Fibroblast of the aortic adventitia (primary cell): ENCODE results near the genes KCNK7 and KAT5.

DNA sequence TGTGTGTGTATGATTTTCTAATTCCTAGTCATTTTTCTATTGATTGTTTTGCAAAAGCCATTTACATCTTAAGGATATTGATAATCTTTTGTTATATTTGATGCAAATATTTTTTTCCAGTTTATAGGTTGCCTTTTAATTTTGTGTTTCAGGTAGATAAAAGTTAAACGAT, 43.0 kb downstream of the FRMD8 start:
- CAGE, long polyA plus RNA, result no peak

GRCh38 chr11:65431195-65432041, 45.0 kb downstream of the FRMD8 start:
- CAGE, long polyA plus RNA, result no peak

DNA sequence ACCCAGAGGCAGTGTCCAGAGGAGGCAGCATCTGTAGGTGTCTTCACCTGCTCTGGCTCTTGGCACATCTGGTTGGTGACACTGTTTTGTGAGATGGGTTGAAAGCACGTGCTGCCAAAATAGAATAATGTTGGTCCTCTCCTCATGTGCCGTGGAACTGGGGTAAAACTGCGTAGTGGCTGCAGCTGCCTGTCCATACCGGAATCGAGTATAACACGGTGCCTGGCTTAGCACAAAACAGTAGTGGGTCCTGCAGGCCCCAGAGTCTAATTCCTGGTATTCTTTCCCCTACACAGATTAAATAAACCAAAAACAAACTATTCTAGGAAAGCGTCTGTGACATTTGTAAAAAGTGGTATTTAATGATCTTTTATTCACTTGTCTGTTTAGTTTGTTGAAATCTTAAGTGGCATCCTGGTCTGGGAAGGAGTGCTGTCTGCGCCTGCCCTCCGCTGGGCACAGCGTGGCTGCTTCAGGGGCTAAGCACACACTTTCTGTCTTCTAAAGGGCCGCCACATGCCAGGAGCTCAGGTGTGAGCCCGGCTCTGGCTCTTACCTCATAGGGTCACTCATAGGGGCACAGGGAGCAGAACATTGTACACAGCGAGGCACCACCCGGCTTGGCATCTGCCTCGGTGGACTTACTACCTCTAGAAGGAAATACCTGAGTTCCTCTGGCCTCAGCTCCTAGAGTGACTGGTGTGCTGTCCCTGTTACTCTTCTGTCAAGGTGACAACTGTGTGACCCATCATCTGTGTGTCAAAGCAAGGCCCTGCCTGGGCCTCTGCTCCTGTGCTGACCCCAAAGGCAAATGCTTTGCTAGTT, 49.4 kb downstream of the FRMD8 start:
- CAGE, long polyA plus RNA, result no peak

- CAGE, long polyA plus RNA, result no peak
Observed at GRCh38 chr11:65440128-65440461, 53.7 kb downstream of the FRMD8 start.

DNA sequence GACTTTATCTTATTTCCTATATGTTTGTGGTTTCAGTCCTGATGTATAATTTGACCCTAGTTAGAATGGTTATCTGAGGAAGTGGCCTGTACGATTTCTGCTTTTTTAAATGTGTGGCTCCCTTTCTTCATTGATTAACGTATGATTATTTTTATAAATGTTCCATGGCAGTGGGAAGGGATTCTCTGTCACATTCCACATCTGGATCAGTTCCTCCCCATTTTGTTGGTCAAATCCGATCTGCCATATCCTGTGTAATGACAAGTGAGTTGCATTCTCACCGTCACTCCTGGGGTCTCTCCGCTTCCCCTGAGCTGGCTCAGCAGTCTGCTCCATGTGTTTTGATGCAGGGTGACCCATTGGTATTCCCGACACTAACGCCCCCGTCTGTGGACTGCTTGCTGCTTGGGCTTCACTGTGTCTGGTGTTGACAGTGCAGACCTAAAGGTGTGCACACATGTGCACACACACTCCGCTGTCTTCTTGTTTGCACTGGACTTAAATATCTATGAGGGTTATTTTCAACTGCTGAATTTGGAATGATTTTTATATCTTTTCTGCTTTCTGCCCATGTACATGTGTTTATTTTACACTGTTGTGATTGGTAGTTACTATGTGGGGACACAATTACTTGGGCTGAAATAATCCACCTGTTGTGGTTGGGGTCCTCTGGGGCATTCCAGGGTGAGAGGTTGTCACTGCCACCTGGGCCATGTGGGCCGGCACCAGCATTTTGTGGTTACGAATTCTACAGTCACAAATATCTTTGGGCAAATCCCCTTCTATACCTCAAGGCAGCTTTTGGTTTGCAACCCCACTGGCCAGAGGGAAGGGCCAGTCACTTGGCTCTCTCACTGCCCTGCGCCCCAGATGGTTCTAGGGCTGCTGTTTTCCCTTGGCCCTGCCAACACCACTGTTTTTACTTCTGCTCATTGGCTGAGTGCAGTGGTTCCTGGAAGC, 56.7 kb downstream of the FRMD8 start:
- CAGE, long polyA plus RNA, result no peak

DNA sequence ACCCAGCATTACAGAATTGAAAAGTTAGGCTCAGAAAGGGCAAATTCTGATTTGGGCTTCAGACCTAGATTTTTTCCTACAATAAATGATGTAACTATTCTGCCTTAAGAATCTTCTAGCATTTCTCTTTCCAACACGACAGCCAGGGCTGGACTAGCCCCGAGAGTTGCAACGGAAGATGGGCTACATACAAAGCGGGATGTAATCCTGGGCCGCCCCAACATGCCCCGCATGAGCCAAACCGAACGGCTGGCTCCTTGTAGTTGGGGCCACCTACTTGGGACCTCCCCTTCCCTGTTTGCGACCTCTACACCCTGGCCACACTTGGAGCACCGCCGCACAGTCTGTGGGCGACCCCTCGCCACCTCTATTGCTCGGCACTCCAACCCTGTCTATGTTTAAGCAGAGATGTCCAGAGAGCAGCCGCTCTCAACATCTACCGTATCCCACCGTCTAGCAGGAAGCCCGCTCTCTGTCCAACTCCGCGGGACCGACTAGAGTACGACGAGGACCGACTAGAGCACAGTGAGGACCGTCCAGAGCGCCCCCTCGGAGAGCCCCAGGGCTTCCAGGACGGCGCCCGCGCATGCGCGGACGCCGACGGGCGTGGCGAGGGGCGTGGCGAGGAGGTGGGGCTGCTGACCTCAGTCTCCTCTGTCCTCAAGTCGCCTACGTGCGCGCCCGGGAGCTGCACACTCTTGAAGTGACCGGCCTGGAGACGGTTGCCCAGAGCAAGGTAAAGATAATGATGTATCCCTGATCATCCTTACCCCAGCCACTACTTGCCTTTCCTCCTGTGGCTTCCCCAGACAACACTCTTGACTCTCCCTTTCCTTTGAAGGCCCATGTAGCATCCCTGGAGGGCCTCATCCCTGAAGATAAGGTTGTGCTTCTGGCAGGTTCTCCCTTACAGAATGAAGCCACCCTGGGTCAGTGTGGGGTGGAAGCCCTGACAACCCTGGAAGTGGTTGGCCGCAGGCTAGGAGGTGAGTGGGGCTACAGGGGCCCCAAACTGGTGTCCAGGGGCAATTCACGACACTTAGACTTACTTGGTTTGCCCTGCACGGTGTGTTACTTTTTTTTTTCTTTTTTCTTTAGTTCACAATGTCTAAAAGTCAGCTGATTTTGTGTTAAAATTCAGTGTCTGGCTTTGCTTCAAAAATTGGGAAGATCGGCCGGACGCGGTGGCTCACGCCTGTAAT, 68.6 kb downstream of the FRMD8 start:
- CAGE, long polyA plus RNA, result no peak

DNA sequence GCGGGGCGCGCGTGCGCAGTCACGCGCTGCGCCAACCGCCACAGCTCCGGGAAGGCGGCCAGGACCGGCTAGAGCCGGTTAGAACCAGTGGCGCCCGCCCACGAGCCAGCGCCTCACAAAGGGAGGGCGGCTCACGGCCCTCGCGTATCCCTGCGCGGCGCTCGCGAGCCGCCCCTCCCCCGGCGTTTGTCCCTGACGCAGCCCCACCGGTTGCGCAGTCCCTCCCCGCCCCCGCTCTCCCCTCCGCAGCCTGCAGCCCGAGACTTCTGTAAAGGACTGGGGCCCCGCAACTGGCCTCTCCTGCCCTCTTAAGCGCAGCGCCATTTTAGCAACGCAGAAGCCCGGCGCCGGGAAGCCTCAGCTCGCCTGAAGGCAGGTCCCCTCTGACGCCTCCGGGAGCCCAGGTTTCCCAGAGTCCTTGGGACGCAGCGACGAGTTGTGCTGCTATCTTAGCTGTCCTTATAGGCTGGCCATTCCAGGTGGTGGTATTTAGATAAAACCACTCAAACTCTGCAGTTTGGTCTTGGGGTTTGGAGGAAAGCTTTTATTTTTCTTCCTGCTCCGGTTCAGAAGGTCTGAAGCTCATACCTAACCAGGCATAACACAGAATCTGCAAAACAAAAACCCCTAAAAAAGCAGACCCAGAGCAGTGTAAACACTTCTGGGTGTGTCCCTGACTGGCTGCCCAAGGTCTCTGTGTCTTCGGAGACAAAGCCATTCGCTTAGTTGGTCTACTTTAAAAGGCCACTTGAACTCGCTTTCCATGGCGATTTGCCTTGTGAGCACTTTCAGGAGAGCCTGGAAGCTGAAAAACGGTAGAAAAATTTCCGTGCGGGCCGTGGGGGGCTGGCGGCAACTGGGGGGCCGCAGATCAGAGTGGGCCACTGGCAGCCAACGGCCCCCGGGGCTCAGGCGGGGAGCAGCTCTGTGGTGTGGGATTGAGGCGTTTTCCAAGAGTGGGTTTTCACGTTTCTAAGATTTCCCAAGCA, 27.1 kb upstream of the SCYL1 start:
- CAGE, long polyA plus RNA, result no peak

GRCh38 chr11:65507514-65507946, 17.4 kb upstream of the SCYL1 start:
- CAGE, long polyA plus RNA, result no peak

GRCh38 chr11:65542900-65543673, 15.1 kb downstream of the LTBP3 start:
- CAGE, long polyA plus RNA, result no peak

DNA sequence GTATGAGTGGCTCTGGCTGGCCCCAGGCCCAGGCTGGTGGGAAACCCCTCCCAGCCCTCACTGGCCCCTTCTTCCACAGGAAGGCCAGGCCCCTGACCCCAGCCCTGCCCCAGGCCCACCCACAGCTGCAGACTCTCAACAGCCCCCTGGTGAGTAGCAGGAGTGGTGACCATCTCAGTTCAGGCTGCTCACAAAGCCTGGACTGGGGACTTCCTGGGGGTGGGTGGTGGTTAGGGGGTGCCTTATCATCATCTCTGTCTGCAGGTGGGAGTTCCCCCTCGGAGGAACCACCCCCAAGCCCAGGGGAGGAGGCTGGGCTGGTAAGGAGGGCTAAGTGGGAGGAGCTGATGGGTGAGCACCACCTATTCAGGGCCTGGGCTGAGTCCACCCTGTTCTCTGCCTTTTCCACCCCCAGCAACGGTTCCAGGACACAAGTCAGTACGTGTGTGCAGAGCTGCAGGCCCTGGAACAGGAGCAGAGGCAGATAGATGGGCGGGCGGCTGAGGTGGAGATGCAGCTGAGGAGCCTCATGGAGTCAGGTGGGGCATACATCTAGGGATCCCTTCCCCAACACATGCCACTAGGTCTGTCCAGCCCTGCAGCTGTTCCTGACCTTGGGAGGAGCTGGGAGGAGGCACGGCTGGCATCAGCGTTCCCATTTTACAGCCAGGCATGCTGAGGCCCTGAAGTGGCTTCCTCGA, 5.8 kb downstream of the KCNK7 start:
- CAGE, long polyA plus RNA, result no peak

- CAGE, long polyA plus RNA, result no peak
Observed at GRCh38 chr11:65595475-65596157, at the start of gene KCNK7. TSS of gene KCNK7 (minus strand) at chr11:65595800.

DNA sequence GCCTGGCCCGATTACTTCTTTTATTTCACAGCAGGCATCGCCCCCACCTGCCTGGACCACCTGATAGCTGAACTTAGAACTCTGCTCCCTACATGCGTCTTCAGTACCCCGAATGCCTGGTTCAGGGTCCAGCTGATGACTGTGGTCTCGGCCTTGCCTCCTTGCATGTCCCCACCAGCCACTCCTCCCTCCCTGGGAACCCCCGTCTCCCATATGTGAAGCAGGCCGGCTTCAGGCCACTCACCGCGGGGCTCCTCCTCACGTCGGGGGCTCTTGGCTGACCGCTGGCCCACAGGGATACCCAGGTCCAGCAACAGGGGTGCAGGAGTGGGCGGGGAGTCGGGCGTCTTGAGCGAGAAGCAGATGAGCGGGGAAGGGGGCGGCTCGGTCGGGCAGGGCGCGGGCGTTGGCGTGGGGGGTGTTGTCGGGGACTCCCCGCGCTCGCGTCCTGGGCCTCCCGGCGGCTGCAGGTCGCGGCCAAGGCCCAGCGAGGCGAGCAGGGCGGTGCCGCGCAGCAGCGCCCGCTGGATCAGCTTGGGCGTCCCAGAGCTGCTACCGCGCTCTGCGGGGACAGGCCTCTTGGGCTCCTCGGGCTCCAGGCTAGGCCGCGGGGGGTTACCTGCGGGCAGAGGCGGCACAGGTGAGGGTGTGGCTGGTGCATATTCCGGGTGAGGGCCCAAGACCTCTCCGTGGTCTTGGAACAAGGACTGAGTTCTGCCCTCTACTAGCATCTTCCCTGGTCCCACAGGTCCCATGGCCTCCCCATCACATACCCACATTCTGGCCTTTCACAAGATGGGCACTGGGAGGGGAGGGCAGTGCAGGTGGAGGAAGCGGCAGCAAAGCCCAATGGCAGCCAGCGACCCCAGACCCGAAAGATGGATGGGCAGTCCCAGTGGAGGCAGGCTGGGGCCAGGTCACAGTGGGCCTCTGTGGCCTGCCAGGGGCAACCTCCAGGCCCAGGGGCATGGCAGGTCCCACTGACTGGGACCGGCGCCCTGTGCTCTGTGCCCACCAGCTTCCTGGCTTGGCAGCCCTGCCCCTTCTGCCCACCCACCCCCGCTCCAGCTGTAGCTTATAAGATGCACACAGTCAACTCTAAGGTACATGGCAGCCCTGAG, 3.9 kb upstream of the KCNK7 start:
- CAGE, long polyA plus RNA, result no peak

DNA sequence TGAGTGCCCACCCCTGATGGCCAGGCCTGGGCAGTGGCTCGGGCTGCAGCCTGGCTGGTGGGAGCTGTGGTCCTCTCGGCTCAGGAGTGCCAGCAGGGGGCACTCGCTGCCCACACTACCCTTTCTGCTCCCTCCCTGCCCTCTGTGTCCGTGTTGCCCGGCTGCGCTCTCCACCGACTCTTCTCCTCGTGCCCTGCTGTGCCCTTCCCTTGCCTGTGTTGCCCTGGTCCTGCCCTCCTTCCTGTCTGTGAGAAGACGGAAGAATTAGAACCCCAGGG, 10.4 kb downstream of the PCNX3 start:
- CAGE, long polyA plus RNA, result no peak

DNA sequence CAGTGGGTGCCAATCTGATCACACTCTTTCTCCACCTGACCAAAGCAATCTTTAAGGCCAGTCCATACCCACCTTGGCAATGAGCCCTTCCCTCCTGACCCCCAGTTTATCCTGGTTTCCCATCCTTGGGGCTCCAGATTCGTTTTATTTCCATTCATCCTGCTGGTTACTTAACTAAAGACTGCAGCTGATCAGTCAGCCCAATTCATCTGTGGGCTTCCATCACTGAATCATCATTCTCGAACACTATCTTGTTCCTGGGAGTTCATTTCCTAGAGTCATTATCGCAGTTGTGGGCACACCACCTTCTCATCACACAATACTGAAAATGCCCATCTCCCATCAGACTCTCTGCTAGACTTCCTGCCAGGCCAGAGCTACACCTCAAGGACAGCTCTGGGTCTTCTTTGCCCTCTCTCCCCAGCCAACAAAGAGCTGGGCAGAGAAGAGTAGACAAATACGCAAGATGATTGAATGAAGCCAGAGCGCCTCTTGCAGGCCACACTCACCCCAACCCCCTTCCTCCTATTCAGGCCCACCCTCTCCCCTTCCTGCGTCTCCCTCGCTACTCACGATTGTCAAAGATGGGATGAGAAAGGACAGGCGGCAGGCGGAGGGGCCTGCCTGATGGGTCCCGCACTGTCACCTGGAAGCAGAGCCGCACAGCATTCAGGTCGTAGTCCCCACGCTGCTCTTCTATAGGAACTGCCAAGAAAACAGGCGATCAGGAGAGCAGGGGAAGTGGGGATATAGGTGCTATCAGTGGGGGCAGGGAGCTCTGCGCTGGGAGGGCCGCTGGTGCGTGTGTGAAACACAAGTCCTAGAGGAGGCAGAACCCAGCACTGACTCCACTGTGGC, 3.4 kb downstream of the RELA start:
- CAGE, long polyA plus RNA, result no peak

DNA sequence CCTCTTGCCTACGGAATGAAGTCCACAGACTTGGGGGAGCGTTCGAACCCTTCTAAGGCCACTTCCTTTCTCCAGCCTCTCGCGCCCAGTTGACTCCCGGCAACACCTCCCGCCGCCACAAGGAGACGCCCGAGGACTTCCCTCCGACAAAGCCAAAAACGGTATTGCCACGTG, 366 bp upstream of the KAT5 start:
- CAGE, long polyA plus RNA, result no peak

DNA sequence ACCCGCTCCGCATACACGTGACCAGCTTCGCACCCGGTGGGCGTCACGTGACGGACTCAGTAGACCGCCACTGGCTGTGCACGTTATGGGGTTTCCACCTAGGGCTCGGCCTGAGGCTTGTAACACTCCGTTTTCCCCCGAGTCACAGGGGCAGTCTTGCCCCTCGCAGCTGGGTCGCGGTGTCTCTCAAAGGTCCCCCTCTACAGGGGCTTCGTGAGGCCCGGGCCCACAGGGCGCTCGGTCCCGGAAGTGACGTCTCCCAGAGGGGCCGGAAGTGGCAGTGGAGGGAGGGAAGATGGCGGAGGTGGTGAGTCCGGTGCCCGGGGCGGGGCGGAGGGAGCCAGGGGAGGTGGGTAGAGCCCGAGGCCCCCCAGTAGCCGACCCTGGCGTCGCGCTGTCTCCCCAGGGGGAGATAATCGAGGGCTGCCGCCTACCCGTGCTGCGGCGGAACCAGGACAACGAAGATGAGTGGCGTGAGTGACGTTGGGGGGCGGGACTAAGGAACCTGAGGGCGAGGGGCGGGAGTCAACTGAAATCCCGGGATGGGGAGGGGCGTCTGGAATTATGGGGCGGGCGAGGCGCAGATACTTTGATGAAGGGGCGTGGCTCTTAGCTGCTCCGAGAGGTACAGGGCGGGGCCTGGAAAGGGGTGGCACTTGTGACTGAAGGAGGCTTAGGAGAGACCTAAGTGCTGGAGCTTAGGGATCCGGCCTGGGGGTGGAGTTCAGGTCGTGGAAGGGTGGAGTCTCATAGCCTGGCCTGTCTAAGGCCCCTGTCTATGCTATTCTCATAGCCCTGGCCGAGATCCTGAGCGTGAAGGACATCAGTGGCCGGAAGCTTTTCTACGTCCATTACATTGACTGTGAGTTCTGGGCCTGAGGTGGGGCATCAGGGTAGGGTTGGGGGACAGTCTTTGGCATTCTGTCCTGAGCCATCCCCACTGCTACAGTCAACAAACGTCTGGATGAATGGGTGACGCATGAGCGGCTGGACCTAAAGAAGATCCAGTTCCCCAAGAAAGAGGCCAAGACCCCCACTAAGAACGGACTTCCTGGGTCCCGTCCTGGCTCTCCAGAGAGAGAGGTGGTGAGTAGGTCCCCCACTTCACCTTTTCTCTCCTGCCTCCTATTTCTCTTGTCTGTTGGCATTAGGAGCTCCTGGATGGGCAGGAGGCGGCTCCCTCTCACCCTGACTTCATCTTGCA, at the start of gene KAT5:
Gene KAT5 (plus strand): TSS at position 280 of the 1,204 bp plus-strand sequence.
- CAGE, long polyA plus RNA, result no peak

GRCh38 chr11:65776895-65777807, 3.6 kb downstream of the AP5B1 start:
- CAGE, long polyA plus RNA, result no peak

DNA sequence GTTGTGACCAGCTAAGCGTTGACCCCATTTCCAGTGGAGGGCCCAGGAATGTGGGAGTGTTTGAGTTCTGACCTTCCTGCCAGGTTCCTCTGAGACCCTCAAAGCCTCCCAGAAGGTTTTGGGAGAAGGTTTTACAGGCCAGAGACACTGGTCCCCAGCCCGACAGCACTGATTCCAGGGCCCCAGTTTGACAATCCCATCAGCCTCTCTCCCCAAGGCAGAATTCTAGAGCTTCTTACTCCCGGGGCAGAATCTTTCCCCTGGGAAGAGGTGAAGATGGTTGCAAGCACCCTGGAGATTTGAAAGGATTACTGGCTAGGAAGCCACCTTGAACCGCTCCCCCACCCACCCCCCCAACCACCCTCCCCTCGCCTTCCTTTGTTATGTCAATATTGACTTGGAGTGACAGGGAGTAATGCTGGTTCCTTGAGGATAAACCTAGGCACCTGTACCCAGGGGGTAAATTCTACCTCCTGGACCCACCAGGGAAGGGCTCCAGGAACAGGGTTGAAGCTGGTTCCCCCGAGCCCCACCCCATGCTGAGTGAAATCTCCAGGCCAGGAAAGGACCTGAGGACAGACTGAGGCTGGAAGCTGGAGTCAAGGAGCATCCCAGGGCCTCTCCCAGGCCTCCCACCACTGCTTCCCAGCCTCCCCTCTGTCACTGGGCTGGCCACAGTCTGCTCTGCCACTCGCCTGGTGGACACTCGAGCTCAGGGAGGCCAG, 3.0 kb downstream of the OVOL1 start:
- CAGE, long polyA plus RNA, result no peak

DNA sequence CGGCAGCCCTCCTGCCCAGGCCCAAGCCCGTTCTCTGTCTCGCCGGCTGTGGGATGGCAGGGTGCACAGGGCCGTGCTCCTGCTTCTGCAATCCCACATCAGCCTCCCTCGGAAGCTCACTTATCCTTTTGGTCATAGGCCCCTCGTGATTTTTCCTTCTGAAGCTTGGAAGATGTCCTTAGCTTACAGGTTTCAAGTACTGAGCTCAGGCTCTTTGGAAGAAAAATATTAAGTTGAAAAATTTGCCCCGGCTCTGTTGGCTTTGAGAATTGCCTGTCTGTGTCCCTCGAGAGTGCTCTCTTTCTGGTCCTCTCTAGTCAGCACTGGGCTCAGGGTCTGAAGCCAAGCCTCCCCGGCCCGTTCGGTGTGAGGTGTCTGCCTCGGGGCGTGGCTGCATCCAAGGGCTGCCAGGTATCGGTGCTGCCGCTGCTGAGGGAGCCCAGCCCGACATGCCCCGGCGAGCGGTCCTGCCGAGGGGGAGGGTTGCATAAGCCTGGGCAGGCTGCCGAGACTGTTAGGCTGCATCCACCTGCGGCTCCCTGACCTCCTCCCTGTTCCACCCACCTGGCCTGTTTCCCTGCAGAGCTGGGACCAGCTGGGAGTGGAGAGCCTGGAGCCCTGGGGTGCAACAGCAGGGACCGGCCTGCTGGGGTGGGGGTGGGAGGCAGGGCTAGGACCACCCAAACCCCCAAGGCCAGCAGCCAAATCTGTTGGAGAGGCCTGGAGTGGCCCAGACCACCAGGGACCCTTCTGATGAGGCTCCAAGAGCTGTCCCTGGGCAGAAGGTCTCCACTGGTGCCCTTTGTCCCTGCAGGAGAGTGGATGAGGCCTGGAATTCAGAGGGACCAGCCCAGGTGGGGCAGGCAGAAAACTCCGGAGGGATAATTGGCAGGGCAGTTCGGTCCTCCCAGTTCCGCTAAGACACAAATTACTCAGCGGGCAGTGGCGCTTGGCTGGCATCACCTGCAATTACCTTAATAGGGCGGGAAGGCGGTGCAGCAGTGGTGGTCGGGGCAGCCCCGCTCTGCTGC, 6.3 kb downstream of the OVOL1 start:
- CAGE, long polyA plus RNA, result no peak

DNA sequence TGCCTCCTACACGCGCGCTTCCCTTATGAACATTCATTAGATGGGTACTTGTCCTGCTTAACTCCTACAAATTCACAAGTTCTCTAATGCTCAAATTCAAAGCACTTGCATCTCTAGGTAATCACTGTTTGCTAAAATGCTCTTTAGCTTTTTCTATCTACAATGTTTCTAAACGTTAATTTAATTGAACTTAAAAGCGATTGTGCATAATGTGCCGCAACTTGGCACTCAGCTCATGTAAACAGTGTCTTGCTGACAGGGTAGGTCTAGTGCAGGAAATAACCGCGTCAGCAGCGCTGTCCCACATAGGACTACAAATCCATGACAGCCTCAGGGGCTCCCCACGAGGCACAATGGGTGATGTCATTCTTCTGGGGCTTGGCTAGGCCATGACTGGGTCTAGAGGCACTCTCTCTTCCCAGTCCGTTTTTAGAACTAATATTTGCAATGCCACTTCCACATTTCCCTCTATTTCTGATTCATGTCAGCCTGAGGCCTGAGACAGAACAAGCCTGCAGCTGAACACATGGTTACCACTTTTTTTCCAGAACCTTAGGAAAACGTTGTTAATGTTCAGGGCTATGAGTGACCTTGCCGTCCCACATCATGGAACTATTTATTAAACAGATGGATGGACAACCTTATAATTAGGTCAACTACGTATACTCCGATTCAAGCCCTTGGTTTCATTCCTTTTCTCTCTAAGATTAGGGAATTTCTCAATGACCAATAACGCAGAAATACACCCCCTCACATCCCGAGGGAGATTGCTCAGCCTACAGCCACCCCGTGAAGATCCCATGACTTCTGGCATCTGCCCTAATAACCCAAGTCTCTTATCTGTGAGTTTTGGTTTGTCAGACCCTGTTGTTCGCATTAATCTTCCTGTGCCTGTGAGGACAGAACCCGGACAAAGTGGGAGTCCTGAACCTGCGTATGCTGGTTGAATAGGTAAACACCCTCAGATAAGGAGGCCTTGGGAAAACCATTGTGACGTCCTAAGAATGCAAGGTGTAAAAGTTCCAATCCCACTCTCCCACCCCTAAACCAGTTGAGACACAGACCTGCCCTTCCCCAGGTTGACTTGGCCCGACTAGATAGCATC, 19.4 kb upstream of the SNX32 start:
- CAGE, long polyA plus RNA, result no peak